Pulmonary lymph node (tissue), 1 donor: ENCODE results near the genes ABHD4 and MMP14.

DNA sequence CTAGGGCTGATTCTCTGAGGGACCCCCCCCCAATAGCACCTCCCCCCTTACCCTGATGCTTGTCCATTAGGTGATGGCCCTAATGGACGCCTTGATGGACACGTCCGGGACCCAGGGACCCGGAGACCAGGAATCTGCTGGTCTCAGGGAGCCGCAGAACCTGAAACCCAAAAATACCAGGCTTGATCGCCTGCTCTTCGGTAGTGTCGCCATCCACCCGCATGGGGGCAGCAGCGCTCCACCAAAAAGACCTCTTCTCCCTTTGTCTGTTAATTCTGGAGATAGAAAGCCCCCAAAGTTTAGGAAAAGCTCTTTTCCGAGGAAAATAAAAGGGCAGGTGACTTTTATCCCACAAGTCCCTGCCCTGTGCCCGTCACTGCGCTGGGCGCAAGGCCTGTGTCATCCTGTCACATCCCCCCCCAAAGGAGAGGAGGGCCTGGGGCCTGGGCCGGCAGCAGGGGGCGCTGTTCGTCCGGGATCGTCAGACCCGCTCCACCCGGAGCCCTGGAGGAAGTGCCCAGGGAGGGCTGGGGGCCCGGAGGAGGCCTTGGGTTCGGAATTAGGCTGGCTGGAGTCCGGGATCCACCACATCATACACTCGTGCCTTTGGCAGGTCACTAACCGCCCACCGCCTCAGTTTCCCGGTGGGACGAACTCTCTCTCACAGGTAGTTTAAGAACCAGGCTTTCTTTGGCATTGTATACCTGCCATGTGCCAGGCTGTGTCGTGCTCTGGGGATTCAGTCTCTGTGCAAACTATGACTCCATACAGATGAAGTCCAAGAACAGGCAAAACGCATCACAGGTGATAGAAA, 31.9 kb downstream of the DAD1 start:
- PRO-cap, result unidirectional peak, minus-strand start at position 136 of the sequence; bidirectional peak, plus-strand start at position 467 of the sequence, minus-strand start at position 162 of the sequence

- PRO-cap, result bidirectional peak, plus-strand start at chr14:22570274, minus-strand start at chr14:22570218; unidirectional peak, minus-strand start at chr14:22570333; unidirectional peak, minus-strand start at chr14:22570373; unidirectional peak, minus-strand start at chr14:22570520
These were observed 18.7 kb downstream of the DAD1 start for GRCh38 chr14:22570041-22570984.

DNA sequence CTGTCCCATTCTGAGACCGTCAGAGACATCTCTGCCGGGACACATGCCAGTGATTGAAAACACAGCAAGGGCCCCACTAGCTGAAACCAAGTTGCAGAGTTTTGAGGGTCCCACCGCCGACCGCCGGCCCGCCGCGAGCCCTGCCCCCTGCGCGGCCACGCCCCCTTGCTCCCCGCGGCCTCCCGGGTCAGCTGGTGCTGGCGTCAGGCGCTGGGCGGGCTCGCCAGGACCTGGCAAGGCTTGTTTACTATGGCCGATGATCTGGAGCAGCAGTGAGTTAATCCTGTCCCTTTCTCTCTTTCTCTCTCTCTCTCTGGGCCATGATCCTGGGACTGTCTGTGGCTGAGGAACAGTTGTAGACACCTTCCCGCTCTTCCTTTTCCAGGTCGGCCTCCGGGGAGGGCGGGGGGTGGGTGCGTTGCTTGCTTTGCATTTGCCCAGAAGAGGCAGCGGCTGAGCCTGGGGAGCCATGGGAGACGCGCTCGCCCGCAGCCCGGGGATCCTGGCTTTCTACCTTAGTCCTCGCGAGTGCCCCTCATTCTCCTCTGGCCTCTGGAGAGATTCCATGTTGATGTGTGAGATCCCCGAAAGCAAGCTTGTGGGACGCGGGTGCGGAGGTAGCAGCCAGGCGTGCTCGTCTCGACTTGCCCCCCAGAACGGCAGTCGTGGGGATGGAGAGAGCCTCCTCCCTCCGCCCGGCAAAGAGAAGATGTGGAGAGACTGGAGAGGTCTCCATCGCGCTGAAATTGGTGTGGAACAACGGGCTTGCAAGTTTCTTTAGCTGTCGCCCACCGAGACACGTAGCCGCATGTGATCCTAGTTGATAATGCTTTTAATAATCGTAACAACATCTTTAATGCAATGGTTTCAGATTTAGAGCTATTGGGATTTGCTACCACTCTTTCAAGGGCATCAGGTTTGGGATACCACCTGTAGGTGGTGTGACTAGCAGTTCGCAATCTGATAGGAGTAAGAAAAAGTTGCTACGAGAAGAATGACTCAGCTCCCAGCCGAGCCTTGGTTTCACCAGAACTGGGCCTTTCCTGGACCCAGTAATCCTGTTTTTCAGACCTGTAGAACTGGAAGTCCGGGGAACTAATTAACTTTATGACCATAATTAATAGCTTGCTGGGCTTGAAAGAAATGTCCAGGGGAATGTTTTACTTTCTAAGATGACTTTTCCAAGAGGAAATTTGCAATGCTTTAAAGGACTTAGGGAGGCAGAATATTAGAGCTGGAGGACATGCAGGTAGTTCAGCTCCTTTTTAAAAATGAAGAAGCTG, at the start of gene ABHD4:
TSS of gene ABHD4 (plus strand) at position 243 of the 1,283 bp plus-strand sequence.
- PRO-cap, result bidirectional peak, plus-strand start at position 250 of the sequence, minus-strand start at position 159 of the sequence

DNA sequence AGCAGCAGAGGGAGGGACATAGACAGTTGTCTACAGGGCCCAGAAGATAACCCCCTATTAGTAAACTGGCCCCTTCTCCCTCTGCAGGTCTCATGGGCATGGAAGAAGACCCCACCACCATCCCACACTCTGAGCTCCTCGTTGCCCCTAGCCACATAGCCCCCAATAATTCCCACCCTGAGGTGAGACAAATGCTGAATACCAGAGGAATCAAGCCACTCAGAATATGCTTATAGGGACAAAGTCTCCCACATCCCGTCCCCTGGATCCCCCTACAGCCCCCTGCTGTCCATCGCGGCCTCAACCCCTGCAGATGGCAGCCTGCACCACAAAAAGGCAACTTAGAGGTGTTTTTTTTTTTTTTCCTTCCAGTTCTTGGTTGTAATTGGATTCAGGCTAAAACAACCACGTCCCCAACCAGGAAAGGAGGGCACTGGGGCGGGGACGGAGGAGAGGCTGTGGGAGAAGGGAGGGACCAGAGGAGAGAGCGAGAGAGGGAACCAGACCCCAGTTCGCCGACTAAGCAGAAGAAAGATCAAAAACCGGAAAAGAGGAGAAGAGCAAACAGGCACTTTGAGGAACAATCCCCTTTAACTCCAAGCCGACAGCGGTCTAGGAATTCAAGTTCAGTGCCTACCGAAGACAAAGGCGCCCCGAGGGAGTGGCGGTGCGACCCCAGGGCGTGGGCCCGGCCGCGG, at the start of gene MMP14:
TSS of gene MMP14 (plus strand) at position 503 of the 698 bp plus-strand sequence.
- PRO-cap, result unidirectional peak, plus-strand start at position 478 of the sequence; unidirectional peak, plus-strand start at position 538 of the sequence

DNA sequence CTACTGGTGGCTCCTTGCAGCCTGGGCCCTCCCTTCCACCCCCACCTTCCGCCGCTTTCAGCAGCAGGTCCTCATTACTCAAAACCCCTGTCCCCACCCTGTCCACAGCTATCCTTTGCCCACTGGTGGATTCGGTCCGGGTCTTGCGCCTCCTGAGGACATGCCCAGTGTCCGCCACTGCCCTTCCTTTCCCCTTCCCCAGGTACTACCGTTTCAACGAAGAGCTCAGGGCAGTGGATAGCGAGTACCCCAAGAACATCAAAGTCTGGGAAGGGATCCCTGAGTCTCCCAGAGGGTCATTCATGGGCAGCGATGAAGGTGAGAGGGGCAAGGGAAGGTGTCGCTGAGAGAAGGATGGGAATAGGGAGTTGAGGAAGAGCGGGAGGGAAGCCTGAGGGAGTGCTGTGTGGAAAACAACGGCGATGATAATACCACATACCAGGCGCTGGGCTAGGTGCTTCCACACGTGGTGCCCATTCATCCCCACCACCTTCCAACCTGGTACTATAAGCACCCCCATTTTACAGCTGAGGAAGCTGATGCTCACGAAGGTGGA, 8.7 kb downstream of the MMP14 start:
- PRO-cap, result no peak

GRCh38 chr14:22850904-22852005, 14.9 kb downstream of the MMP14 start:
- PRO-cap, result no peak

- PRO-cap, result unidirectional peak, plus-strand start at chr14:23006729; bidirectional peak, plus-strand start at chr14:23007271, minus-strand start at chr14:23007185
These were observed 3.1 kb downstream of the C14orf93 start for GRCh38 chr14:23006574-23007525.

GRCh38 chr14:23059204-23059641, 1.9 kb upstream of the CDH24 start:
- PRO-cap, result unidirectional peak, minus-strand start at chr14:23059463

DNA sequence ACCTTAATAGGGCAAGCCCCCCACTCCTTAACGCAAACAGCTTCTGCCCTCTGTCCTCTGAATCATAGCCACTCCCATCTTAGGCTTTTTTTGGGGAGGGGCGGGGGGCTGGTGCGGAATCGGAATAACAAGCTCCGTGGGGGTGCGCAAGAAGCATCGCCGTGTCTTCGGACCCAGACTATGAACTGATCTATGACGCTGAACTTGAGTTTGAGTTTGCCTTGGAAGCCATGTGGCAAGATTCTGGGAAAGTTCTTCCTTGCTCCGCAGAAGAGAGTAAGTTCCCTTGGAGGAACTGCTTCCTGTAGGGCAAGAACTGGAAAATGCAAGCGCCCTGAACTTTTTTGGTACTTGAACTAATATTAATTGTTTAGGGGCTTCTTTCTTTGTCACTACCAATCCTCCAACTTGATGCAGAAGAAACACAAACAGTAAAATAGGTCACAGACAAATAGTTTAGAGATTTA, 403 bp downstream of the C14orf119 start:
- PRO-cap, result bidirectional peak, plus-strand start at position 127 of the sequence, minus-strand start at position 64 of the sequence

- PRO-cap, result no peak
These were observed 1.3 kb downstream of the PABPN1 start for GRCh38 chr14:23322610-23322828.

DNA sequence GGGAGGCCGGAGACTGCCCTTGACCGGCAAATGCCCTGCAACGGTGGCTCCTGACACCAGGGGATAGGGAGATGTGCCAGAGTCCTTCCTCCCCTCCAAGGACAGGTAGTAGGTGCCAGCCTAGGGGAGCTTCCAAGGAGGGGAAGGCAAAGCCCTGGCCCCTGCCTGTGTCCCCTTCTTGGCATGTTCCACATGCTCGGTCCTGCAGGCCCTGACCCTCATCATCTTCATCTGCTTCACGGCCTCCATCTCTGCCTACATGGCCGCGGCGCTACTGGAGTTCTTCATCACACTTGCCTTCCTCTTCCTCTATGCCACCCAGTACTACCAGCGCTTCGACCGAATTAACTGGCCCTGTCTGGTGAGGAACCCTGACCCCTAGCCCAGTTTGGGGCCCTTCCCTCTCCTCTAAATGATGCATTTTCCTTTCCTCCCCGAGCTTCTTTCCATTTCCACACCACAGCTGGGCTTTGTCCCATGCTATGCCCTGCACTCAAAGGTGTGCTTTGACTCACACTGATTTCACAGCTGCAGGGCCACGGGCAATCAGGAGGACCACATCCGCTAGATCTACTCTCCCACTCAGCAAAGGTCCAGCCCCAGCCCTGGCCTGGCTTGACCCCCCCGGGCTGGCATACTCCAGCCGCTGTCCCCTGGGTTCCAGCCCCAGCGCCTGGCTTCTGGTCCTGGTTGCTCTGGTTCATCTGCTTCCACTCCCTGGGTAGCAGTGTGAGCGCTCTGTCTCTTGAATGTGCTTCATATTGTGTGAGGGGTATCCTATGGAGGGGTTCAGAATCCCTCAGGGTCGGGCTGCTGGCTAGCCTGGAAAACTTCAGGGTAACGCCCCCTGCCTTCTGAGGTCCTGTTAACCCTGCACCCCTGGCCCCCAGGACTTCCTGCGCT, 1.5 kb downstream of the CMTM5 start:
- PRO-cap, result no peak

DNA sequence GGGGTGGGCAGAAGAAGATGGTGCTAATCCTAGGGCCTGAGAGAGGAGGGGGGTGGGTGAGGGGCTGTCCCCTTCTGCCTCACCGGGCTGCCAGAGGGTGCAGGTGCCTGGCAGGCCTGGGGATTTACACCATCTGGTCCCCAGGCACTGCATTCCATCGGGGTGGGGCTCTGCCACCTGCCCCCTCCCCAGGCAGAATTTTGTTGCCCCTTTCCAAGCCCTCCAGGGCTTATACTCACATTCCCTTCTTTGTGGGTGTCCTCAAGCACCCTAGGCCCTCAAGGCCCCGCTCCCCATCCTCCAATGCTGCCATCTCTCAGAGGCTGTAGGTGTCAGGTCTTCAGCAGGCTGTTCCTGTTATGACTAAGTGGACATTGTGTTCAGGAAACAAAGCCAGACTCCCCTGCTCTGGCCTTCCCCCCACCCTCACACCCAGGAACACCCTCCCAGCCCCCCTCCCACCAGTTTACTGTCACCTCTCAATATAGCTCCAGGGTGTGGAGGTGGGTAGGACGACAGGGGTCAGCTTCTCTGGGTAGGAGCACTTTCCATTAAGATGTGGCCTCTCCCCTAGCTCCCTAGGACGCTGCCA, 1.3 kb upstream of the MYH6 start:
- PRO-cap, result no peak

DNA sequence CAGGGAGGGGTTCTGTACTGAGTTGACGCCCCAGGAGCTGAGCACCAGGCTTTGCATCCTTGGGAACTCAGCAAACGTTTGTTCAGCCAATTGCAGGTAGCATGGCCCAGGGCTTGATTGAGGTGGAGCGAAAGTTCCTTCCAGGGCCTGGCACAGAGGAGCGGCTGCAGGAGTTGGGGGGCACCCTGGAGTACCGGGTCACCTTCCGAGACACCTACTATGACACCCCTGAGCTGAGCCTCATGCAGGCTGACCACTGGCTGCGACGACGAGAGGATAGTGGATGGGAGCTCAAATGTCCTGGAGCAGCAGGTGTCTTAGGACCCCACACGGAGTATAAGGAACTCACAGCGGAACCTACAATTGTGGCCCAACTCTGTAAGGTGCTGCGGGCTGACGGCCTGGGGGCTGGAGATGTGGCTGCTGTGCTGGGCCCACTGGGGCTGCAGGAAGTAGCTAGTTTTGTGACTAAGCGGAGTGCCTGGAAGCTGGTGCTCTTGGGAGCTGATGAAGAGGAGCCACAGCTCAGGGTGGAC, 654 bp downstream of the THTPA start:
- PRO-cap, result no peak

DNA sequence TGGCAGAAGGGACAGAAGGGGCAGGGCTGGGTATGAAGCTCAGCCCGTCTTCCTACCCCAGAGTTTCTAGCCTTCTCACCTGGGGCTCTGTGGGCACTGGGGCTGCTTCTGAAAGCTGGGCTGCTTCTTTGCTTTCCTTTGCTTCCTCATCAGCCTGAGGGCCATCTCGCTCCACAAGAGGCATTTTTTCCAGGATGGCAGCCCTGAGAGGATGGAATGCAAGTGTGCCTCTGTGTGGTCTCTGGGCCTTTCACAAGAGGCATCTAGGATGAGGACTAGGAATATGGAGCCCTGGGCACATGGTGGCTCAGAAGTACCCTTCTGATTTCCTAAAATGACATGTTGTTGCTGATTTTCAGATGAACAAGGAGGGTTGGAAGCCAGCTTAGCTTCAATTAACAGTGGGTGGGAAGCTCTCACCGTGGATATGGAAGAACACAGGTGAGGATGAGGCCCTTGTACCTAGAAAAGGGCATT, 5.4 kb downstream of the THTPA start:
- PRO-cap, result no peak

GRCh38 chr14:23694059-23695014, 58.2 kb downstream of the DHRS2 start:
- PRO-cap, result no peak

GRCh38 chr14:24103281-24103828, 9.2 kb downstream of the PCK2 start:
- PRO-cap, result no peak

- PRO-cap, result bidirectional peak, plus-strand start at chr14:24114194, minus-strand start at chr14:24114161
These were observed 593 bp upstream of the DCAF11 start for GRCh38 chr14:24113820-24114547.

DNA sequence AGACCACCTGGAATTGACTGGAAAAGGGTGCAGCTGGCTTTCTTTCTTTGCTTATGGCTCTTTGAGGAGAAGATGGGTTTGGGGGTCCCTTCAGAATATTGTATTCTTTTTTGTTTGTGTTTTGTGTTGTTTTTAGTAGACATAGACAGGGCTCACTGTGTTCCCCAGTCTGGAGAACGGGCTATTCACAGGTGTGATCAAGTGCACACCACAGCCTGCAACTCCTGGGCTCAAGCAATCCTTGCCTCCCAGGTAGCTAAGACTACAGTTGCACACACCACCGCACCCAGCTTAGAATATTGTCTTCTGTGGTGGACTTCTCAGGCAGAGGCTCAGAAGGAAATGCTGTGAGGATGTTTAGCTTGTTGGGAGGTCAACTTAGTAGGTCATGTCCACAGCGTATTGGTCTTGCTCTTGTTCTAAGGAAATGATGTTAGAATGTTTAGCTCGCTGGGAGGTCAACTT, 1.5 kb upstream of the NRL start:
- PRO-cap, result no peak

DNA sequence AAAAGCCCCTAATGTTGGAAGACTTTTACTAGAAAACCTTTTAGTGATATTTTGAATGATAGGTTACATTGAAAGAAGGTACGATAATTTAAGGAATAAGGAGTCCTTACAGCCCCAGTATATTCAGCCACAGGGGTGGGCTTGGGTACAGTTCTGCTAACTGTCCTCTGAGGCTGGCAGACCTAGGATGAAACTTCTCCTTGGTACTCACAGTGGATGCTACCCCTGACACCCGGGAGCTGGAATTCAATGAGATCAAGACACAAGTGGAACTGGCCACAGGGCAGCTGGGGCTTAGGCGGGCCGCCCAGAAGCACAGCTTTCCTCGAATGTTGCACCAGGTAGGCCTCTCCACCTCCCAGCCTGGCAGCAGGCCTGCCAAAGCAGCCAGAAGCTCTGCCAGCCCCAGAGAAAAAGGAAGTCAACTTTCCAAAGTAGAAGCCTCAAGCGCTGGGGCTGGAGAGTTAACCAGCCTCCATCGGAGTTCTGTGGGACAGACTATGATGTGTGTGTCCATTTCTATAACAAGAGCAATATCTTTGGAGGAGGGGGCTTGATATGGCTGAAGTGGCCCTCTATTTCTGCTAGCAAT, 2.4 kb upstream of the NRL start:
- PRO-cap, result no peak

- PRO-cap, result no peak
These were observed 2.6 kb downstream of the EMC9 start for GRCh38 chr14:24138729-24139264.